A172 (cell line): ENCODE measurements around a stretch of chr3.

DNA sequence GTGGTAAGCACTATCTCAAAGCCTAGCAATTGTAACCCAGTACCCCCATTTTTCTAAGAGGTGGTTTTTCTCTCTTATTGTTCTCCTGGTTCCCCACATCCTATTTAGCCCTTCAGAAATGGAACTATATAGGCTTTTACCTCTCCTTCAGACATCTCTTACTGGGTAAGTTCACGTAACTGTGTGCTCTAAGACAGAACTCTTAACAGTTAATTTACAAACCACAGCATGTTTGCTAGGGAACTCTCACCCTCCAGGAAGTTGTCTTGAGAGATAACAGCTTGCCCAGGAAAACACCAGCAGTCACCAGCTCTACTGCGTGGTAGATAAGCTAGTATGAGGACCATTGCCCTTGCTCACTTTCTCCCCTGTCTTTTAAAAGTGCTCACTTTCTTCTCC, 12.4 kb upstream of the CRBN start:
- RAMPAGE, long total RNA = no peak

GRCh38 chr3:4311375-4311976, 8.3 kb downstream of the SETMAR start:
- RAMPAGE, long total RNA = no peak

GRCh38 chr3:4338875-4339783, 36.0 kb downstream of the SETMAR start:
- RAMPAGE, long total RNA = no peak

DNA sequence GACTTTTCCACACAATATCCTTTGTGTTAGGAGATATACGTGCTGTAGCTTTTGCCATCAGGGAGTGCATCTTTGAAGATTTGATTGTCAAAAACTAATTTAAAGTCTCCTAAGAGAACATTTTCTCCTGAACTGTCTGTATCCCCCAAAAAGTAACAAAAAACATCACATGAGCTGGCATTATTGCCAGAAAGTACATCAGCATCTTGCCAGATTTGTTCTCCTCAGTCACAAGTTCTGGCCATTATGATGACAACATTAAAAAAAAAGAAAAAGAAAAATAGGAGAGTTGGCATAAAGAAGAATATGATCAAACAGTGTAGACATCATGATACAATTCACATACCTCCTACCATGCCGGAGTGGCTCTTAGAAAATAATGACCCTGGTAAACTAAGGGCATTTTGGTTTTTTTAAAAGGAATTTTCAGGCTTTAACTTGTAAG, 37.8 kb downstream of the SETMAR start:
- RAMPAGE, long total RNA = no peak

DNA sequence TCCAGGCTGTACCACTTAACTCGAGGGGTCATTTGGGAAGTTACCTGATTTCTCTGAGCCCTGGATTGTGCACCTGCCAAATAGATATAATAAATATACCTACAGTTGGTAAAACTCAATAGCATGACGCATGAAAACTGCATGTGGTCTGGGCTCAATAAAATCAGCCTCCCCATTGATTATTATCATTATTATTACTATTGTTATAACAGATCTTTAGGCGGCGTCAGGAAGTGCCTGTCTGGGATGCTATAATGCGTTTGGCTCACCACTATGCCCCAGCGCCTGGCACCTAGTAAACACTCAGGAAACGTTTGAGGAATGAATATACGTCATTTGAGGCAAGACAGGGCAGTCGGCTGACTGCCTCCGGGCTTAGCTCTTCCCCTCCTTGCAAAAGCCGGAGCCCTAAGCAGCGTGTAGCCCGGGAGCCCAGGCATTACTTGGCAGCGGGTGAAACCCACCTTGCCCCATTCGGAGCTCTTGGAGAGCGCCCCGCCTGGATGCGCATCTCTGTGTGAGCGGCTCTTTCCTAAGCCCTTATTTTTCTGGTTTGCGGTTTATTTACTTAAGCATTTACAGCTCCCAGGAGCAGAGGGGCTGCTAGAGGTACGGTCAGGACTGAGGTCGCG, 1.0 kb upstream of the ITPR1 start:
- RAMPAGE, long total RNA = no peak

DNA sequence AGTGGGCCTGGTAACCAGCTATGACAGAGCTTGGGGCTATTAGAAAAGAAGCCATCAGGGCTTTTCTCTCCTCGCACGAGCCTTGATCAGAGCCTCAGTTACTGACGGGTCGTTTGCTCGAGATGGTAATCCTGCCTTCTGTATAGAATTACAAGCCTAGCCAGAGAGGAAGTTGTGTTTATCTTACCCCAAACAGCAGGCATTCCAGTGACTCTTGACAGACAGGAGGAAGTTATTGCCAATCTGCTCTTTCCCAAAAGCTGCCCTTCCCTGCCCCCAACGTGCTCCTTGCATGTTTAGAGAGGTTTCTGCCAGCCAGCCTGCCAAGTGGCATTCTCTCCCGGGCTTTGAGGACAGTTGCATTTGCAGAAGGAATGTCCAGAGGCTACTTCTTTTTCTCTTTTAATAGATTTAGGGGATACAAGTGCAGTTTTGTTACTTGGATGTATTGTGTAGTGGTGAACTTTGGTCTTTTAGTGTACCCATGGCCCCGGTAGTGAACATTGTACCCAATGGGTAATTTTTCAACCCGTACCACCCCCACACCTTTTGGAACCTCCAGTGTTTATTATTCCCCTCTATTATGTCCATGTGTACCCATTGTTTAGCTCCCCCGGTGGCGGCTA, 40.7 kb downstream of the ITPR1 start:
- RAMPAGE, long total RNA = no peak

DNA sequence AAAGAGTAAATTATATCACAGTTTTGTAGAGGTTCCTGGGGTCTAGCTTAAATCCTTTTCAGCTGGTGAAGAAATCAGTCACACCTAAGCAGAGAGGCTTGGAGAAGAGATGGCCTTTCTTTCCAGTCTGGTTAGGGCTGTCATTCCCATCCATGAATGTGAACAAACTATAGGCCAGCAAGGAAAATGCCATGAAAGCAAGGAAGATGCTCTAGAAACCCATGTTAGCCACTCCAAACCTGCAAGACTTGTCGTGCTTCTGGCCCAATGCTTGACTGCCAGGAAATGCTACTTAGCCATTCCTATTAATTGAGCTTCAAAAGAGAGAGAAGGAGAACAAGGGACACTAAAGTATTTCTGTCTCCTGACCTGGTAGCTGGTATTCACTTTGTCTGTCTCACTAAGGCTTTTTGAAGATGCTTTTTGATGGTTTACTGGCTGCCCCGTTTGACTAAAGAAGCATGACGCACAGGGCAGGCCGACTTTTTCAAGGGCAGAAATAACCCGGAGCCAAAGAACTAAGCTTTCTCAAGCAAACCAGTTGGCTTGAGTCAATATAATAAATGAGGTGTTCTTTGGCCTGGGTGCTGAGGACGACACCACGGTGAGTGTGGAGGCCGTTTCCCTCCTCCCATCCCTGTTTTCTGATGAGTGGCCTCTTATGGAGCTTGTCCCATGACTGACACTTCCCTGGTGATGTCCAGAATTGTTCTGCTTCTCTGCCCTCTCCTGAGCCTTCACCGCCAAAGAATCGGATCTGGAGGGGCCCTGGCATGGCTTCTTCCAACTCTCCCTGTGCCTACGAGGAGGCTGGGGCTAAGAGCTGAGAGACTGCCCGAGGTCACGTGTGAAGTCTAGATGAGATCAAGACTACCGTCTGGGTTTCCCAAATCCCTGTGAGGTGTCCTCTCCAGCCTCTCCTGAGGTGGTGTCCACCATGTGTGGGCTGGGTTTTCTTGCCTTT, 220.8 kb downstream of the ITPR1 start:
- RAMPAGE, long total RNA = no peak

DNA sequence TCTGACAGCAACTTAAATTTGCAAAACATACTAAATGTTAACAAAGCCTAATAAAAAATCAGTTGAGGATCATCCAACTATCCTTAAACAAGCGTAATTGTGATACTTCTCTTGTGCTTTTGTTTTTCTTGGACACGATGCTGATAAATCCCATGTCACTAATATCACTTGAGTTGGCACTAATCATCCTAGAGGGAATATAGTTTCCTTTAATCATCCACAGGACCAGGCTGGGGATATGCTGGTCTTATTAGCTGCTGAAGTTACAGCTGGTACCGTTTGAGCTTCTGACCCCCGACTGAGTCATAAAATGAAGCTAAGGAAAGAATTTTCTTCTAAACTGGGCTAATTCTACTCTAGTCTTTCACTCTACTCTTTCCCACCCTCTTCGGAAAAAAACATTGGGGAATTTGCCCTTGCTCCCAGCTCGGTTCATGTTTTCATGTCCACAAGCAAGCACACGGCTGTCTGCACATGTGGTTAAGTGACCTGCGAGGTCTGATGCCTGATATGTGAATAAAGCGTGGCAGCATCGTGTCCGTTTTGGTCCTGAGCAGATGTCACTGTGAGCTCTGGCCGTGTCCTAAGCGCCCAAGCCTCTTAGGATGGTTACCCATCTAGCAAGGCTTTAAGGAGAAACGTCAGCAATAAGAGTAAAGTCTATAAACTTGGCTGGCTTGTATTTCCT, 223.6 kb downstream of the ITPR1 start:
- RAMPAGE, long total RNA = no peak

- RAMPAGE, long total RNA = no peak
Observed at GRCh38 chr3:4742279-4742698, 236.9 kb upstream of the BHLHE40 start.

- RAMPAGE, long total RNA = no peak
Observed at GRCh38 chr3:4829399-4829878, 149.8 kb upstream of the BHLHE40 start.

DNA sequence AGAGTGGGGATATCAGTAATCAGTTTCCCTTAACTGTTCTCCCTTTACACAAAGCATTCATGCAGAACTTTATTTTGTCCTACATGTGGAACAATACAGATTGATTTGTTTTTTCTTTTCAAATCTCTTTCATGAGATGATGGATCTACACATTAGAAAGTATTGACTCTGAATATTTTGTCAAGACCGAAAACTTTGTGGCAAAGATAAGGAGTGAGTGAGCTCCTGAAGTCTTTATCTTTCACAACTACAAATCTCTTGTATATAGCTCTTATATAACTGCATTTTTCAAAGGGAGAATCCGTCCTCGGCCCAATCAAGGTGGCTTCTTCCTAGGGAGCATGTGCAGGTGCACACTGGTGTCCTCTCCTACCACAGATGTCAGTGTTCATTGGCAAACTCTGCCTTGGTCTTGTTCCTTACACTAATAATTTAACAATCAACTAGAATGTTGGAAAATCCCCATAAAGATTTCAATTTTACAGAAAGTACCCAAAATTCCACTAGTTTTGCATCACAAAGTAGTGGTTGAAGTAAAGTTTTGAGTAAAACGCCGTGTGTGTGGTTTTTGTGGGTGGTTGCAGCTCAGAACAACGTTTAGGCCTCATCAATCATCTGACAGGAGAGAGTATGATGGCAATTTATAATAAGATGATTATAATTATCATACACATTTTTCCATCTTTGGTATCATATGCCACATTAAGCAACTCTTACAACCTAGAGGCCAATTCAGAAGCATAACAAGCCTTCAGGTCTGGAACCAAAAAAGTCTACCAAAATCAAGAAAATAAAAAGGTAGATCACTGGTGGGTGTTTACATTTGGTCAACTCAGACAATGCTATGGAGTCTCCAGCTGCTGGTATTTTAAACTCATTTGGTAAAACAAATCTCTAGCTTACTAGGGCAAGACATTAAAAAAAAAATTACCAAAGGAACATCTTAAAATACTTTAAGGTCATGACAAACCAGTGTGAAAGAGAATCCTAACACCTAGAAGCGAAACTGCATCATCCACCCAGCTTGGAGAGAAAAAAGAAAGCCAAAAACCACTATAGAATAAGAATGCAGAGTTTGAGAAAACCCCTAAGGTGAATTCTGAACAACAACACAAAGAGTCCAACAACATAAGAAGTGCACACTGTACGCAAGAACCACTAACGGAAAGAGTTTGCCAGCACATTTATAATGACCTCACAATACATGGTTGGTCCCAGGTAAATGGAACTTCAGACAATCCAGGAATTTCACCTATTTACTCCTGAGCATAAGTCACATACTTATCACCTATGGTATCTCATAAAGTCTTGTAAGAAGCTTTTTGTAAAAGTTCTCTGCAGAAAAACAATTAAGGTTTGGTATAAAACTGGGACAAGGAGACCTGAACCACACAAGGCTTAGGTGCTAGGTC, 128.8 kb upstream of the BHLHE40 start:
- RAMPAGE, long total RNA = no peak

GRCh38 chr3:5011312-5012330, 32.4 kb downstream of the BHLHE40 start:
- RAMPAGE, long total RNA = no peak

GRCh38 chr3:5052834-5053217, 69.3 kb upstream of the ARL8B start:
- RAMPAGE, long total RNA = no peak

DNA sequence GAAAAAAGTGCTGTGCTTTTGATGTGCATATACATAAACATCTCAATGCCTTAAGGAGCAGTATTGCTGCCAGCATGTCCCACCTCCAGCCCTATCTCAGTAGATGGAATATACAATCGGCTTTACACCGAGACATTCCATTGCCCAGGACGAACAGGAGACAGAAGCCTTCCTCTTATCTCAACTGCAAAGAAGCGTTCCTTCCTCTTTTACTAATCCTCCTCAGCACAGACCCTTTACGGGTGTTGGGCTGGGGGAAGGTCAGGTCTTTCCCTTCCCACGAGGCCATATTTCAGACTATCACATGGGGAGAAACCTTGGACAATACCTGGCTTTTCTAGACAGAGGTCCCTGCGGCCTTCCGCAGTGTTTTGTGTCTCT, 40.2 kb upstream of the ARL8B start:
- RAMPAGE, long total RNA = no peak

DNA sequence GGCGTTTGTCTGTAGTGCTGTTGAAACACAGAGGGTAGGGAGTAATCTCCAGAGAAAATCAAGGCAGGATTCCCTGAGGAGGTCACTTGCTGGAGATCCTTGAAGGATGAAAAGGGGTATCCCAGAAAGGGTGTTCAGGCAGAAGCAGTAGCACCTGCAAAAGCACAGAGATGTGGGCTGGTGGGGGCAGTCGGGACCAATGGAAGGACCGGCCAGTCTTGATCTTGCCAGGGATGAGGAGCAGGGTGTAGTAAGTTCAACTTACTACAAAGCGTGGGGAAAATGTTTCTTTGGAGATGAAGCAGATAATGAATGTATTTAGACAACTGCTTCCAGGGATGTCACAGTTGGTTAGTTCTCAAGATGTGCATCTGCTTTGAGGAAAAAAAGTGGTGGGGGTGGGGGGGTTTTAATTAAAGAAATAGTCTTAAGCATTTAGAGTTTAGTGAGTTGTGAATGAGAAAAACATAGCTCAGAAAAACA, 27.4 kb downstream of the EDEM1 start:
- RAMPAGE, long total RNA = no peak

DNA sequence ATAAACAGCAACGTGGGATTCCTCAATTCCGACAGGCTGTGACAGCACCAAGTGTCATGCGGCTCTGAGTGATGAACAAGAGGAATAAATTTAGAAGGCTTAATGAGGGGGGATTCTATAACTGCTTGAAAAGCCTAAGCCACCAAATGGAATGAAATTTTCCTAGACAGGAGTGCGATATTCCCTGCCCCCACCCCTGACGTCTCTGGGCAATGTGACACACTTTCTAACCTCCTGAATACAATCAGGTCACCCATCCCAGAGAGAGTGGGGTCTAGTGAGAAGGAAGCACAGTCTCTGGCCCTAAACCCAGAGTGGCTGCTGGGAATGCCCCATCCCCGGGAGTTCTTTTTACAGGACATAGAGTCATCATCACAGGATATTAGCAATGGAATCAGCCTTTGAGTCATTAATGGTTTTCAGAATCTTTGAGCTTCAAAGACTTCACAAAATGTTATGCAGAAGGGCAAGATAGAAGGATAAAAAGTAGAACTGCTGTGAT, 114.3 kb downstream of the EDEM1 start:
- RAMPAGE, long total RNA = no peak

- RAMPAGE, long total RNA = no peak
Observed at GRCh38 chr3:5699810-5700207, 512.3 kb downstream of the EDEM1 start.

DNA sequence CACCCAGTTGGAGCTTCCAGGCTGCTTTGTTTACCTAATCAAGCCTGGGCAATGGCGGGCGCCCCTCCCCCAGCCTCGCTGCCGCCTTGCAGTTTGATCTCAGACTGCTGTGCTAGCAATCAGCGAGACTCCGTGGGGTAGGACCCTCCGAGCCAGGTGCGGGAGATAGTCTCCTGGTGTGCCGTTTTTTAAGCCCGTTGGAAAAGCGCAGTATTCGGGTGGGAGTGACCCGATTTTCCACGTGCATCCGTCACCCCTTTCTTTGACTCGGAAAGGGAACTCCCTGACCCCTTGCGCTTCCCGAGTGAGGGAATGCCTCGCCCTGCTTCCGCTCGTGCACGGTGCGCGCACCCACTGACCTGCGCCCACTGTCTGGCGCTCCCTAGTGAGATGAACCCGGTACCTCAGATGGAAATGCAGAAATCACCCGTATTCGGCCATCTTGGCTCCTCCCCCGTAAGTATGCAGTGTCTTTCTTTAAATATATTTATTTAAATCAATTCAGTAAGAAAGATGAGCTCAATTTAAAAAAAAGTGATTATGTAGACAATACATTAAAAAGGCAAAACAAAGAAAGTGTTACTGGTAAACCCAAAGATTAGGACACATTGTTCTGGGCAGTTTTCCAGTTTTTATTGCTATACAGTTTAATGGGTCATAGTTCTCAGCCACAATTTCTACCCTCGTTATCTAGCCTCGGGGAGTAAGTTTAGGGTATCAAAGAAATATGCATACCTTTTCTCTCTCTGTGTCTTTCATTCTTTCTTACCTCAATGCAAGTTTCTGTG, 91.1 kb upstream of the GRM7 start:
- RAMPAGE, long total RNA = no peak

GRCh38 chr3:7205894-7206476, 345.1 kb downstream of the GRM7 start:
- RAMPAGE, long total RNA = no peak

DNA sequence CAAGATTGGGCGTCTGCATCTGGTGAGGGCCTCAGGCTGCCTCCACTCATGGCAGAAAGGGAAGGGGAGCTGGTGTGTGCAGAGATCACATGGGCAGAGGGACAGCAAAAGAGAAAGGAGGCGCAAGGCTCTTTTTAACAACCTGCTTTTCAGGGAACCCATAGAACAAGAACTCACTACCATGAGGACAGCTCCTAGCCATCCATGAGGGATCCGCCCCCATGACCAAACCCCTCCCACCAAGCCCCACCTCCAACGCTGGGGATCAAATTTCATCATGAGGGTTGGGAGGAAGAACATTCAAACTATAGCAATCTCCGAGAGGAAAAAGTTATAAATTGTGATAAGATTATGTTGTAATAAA, 84.7 kb upstream of the LMCD1 start:
- RAMPAGE, long total RNA = no peak